Endothelial cell of umbilical vein (primary cell): ENCODE results near the genes POGLUT3, EXPH5 and C11orf87.

GRCh38 chr11:108497957-108498789 is at the start of gene POGLUT3:
TSS of gene POGLUT3 (minus strand) at chr11:108498384.
- PRO-cap = bidirectional peak, plus-strand start at chr11:108498344, minus-strand start at chr11:108498384; bidirectional peak, plus-strand start at chr11:108498657, minus-strand start at chr11:108498550
CAGE:
- cytosol, long polyA minus RNA = no peak
- cytosol, long polyA plus RNA = start-site peak on the minus strand at chr11:108498378-108498425, 40 and 164 reads in 2 replicates
- long polyA plus RNA = start-site peak on the minus strand at chr11:108498383-108498405, 149 and 112 reads in 2 replicates
- nucleus, long polyA minus RNA = no peak
- nucleus, long polyA plus RNA = no peak

GRCh38 chr11:108592565-108593197 is 887 bp downstream of the EXPH5 start:
- PRO-cap = no peak
CAGE:
- cytosol, long polyA minus RNA = no peak
- cytosol, long polyA plus RNA = no peak
- long polyA plus RNA = no peak
- nucleus, long polyA minus RNA = no peak
- nucleus, long polyA plus RNA = no peak

DNA sequence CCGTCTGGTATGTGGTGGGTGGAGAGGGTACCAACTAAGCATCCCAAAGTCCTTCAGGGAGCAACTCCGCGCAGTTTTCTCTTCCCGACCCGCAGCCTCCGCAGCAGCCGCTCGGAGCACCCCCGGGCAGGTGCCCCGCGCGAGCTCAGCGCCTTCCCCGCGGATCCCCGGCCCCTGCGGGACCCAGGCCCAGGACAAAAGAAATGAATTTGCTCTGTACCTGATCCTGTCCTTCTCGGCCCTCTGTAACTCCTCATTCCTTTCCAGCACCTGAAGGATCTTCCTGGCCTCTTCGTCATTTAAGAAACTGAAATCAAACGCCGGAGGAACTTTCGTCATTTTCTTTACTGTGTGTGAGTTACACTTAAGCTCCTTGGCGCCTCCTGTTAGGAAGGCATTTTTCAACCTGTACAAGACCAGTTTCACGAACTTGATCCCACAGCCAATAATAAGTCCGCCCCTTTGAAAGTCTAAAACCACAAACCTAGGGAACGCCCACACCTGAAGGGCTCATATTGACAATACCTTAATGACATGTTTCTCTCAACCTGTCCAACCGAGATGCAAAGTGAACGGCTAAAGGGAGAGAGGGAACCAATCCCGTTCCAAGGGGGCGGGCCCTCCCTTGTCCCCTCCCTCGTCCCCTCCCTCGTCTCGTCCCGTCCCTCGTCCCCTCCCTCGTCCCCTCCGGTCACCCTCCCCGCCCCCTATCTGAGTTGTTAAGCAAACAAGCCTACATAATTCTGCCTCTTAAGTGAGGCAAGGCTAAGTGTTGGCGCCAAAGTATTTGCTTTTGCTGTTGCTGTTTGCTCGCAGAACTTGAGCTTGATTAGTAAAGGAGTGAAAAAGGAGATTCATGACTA is at the start of gene EXPH5:
EXPH5 (minus strand) TSS at position 571 of the 863 bp plus-strand sequence.
- PRO-cap = no peak
CAGE:
- cytosol, long polyA minus RNA = no peak
- cytosol, long polyA plus RNA = no peak
- long polyA plus RNA = no peak
- nucleus, long polyA minus RNA = no peak
- nucleus, long polyA plus RNA = no peak

DNA sequence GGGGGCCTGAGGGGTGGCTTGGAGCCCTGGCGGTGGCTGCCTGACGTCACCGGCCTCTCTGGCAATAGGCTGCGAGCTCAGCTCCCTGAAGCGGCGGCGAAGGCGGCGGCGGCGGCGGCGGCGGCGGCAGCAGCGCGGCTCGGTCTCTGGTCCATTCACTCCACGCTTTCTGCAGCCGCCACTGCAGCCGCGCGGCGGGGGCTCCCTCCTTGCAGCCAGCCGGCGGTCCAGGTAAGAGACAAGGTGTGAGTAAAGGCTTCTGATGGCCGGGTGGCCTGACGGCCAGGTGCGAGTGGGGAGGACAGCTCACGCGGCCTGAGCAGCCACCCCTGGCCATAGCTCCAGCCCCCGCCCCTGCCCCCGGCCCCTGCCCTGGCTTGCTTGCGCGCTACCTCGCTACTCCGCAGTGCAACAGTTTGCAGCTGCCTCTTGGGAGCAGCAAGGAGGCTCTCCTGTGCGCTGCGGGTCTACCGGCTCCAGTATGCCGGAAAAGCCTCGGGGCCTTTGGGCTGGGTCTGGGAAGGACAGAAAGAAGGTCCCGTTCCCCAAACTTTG is at the start of gene C11orf87:
C11orf87 (plus strand) TSS at position 158 of the 555 bp plus-strand sequence.
- PRO-cap = no peak
CAGE:
- cytosol, long polyA minus RNA = no peak
- cytosol, long polyA plus RNA = no peak
- long polyA plus RNA = no peak
- nucleus, long polyA minus RNA = no peak
- nucleus, long polyA plus RNA = no peak

GRCh38 chr11:109972424-109972798 is 120.8 kb upstream of the ZC3H12C start:
- PRO-cap = no peak
CAGE:
- cytosol, long polyA minus RNA = no peak
- cytosol, long polyA plus RNA = no peak
- long polyA plus RNA = no peak
- nucleus, long polyA minus RNA = no peak
- nucleus, long polyA plus RNA = no peak

DNA sequence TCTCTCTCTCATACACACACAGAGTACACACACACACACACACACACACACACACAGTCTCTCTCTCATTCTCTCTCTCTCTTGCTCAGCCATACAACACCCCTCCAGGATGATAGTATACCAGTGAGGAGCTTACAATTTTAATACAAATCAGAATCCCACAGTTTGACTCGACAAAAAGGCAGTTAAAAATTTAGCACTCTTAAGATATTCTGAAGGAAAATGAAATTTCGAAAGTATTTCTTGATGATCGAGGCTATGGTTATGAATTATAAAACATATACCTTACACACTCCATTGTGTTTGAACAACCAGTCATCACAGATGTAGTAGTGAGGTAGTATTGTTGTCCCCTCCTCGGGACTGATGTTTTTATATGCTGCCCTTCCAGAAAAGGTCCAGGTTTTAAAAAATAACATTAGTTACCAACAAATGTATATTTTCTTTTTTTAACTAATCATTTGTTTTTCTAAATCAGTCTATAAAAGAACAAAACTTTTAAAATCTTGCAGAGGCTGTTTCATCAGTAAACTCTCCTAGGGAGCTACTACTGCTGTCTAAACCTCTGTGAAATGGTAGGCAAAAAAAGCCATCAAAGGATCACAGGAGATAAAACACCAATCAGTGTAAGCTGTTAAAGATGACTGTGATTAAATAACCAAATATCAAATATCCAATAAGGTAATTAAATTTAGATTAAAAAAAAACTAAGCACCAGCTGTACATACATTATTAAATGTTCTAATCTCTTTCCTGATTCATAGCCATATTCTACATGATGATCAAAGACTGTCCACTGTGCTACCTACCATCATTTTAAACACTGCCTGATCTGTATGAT is 65.6 kb downstream of the RDX start:
- PRO-cap = no peak
CAGE:
- cytosol, long polyA minus RNA = no peak
- cytosol, long polyA plus RNA = no peak
- long polyA plus RNA = no peak
- nucleus, long polyA minus RNA = no peak
- nucleus, long polyA plus RNA = no peak

DNA sequence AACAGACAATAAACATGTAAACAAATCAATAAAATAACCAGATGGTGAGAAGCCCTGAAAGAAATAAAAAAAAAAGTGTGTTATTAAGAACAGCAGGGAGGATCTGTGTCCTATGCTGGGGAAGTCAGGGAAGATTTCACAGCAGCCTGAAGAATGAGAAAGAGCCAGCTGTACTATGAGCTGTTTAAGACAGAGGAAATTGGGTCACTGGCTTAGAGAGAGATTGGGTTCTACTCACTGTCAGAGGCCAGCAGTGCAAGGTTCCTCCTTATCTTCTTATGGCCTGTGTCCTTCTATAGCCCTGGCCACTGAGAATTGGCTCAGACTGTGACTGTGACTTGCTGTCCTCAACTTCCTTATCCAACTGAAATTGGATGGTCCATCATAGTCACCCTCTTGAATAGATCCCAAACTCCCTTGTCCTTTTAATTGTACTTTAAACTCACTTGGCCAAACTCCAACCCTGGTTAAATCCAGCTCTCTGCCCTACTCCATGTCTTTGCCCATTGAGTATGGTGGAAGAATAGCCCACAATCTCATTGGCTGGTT is 54.8 kb upstream of the FDX1 start:
- PRO-cap = no peak
CAGE:
- cytosol, long polyA minus RNA = no peak
- cytosol, long polyA plus RNA = no peak
- long polyA plus RNA = no peak
- nucleus, long polyA minus RNA = no peak
- nucleus, long polyA plus RNA = no peak

DNA sequence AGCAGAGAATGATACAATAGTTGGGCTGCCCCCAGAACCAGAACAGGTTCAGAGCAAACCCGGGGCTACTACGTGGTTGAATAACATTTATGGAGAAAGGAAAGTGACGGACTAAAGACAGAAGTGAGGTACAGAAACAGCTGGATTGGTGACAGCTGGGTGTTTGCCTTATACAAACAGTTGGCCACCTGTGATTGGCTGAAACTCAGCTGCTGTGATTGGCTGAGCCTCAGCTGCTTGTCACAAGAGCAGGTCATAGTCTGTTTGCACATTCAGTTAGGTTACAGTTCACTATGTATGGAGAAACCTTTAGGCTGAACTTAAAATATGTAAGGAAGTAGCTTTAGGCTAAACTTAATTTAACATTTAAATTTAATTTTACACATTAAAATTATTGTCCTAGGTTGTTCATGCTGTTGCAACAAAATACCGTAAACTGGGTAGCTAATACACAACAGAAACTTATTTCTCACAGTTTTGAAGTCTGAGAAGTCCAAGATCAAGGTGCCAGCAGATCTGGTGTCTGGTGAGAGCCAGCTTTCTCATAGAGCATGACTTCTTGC is 52.6 kb upstream of the FDX1 start:
- PRO-cap = no peak
CAGE:
- cytosol, long polyA minus RNA = no peak
- cytosol, long polyA plus RNA = no peak
- long polyA plus RNA = no peak
- nucleus, long polyA minus RNA = no peak
- nucleus, long polyA plus RNA = no peak

DNA sequence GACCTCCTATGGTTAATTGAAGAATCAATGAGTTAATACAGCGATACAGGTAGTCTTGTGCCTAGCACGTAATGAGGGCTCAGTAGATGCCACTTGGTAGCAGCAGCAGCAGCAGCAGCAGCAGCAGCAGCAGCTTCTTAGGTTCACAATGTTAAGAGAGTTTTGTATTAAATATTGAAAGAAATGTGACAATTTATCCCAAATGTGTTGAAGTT is 1.2 kb downstream of the FDX1 start:
- PRO-cap = no peak
CAGE:
- cytosol, long polyA minus RNA = no peak
- cytosol, long polyA plus RNA = no peak
- long polyA plus RNA = no peak
- nucleus, long polyA minus RNA = no peak
- nucleus, long polyA plus RNA = no peak

- PRO-cap = no peak
CAGE:
- cytosol, long polyA minus RNA = no peak
- cytosol, long polyA plus RNA = no peak
- long polyA plus RNA = no peak
- nucleus, long polyA minus RNA = no peak
- nucleus, long polyA plus RNA = no peak
Measured at GRCh38 chr11:110431219-110432235, 1.8 kb downstream of the FDX1 start.

- PRO-cap = no peak
CAGE:
- cytosol, long polyA minus RNA = no peak
- cytosol, long polyA plus RNA = no peak
- long polyA plus RNA = no peak
- nucleus, long polyA minus RNA = no peak
- nucleus, long polyA plus RNA = no peak
Measured at GRCh38 chr11:111177512-111177891, 68.0 kb upstream of the POU2AF2 start.

GRCh38 chr11:111367357-111368027 is 11.6 kb downstream of the POU2AF1 start:
- PRO-cap = no peak
CAGE:
- cytosol, long polyA minus RNA = no peak
- cytosol, long polyA plus RNA = no peak
- long polyA plus RNA = no peak
- nucleus, long polyA minus RNA = no peak
- nucleus, long polyA plus RNA = no peak

GRCh38 chr11:111379608-111380768 is 913 bp upstream of the POU2AF1 start:
- PRO-cap = no peak
CAGE:
- cytosol, long polyA minus RNA = no peak
- cytosol, long polyA plus RNA = no peak
- long polyA plus RNA = no peak
- nucleus, long polyA minus RNA = no peak
- nucleus, long polyA plus RNA = no peak

- PRO-cap = no peak
CAGE:
- cytosol, long polyA minus RNA = no peak
- cytosol, long polyA plus RNA = no peak
- long polyA plus RNA = no peak
- nucleus, long polyA minus RNA = no peak
- nucleus, long polyA plus RNA = no peak
Measured at GRCh38 chr11:111417557-111418281, 38.6 kb upstream of the POU2AF1 start.

- PRO-cap = no peak
CAGE:
- cytosol, long polyA minus RNA = no peak
- cytosol, long polyA plus RNA = no peak
- long polyA plus RNA = no peak
- nucleus, long polyA minus RNA = no peak
- nucleus, long polyA plus RNA = no peak
Measured at GRCh38 chr11:111631010-111631516, 28.8 kb downstream of the SIK2 start.

- PRO-cap = no peak
CAGE:
- cytosol, long polyA minus RNA = no peak
- cytosol, long polyA plus RNA = no peak
- long polyA plus RNA = no peak
- nucleus, long polyA minus RNA = no peak
- nucleus, long polyA plus RNA = no peak
Measured at GRCh38 chr11:111662196-111662589, 59.9 kb downstream of the SIK2 start.

DNA sequence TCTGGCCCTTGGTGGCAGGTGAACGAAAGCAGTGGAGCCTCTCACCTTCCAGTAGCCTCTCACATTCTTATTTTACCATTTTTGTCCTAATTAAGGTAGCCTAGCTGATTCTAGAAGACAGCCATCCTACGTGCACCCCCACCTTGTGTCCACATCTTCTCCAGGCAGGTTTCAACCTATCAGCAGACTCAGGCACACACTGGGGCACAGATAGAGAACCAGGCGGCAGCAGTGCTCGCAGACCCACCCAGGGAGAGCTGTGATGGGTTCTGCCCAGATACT is 37.2 kb downstream of the PPP2R1B start:
- PRO-cap = no peak
CAGE:
- cytosol, long polyA minus RNA = no peak
- cytosol, long polyA plus RNA = no peak
- long polyA plus RNA = no peak
- nucleus, long polyA minus RNA = no peak
- nucleus, long polyA plus RNA = no peak

DNA sequence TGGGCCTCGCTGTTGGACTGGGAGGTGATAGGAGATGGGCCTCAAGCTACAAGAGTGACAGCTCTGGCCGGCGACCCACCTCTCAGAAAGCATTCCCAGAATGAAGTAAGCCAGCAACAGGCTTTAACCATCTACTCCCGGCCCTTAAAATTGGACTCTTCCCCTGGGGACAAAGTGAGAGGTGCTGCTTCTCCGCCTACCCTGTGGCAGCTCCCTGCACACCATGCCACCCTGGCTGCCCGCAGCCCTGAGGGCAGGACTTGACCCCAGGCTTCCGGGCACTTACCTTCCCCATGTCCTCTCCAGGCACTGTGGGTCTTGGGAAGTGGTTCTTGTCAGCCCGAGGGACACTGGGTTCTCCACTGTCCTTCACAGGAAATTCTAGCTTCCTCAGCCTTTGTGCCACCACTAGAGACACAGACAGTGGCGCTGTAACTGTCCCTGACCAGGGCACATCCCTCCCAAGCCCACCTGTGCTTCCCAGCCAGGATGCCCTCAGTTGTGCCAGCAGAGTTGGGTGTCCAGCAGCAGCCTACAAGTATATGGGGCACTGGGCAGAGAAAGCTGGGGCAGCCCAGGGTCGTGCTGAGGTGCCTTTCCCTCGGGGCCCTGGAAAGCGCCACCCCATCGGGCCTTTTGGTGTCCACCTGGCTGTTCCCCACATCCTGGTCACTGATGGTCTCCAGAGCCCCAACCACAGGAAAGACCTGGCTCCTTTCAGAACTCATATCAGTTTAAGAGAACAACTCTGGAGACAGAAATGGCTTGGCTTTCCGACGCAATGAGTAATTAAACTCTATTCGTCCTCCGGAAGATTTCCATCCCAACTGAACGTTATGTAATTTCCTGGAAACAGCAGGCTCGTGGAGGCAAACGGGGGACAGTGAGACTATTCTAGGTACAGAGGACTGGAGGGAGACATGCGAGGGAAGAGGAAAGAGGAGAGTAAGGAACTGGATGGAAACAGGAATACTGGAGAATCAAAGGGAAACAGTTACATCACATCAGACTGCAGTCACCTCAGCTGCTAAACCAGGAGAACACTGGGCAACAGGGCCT is 28.7 kb downstream of the PPP2R1B start:
- PRO-cap = bidirectional peak, plus-strand start at position 892 of the sequence, minus-strand start at position 736 of the sequence
CAGE:
- cytosol, long polyA minus RNA = no peak
- cytosol, long polyA plus RNA = no peak
- long polyA plus RNA = no peak
- nucleus, long polyA minus RNA = no peak
- nucleus, long polyA plus RNA = no peak

DNA sequence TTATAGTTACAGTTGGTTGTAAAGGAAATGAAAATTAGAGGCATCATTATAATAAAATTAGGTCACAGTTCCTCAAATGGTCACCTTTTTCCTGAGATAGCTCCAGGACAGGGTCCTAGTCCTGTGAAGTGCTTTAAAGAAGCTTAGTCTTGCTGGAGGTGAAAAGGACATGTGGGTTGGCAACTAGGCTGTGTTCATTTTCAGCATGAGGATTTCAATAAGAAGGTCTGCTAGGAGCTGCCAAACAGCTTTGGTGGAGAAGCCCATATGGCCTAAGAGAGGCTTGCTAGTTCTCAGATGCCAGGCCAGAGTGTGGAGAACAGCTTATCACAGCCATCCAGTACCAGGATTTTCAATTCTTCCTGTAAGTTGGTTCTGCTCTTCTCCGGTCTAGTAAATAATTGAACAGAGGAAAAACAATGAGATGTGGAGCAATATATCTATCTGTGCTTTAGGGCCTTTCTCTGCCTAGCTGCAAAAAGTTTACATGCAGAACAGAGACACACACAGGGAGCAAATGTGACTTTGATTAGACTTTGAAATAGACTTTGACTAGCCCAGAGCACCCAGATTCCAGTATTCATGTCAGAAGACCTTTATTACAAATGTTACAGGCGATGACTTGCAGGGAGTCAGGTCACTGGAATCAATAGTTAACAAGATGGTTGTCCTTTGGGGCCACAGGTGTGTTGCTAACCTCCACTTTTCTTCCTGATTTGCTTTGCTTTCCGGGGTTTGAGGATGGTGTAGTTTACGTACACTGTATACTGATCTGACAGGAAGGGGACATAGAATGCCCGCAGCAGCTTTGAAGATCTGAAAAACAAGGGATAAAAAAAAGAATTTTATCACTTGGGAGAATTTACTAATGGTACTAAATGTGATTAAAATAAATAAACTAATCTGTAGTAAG is 19.8 kb upstream of the PPP2R1B start:
- PRO-cap = no peak
CAGE:
- cytosol, long polyA minus RNA = no peak
- cytosol, long polyA plus RNA = no peak
- long polyA plus RNA = no peak
- nucleus, long polyA minus RNA = no peak
- nucleus, long polyA plus RNA = no peak

DNA sequence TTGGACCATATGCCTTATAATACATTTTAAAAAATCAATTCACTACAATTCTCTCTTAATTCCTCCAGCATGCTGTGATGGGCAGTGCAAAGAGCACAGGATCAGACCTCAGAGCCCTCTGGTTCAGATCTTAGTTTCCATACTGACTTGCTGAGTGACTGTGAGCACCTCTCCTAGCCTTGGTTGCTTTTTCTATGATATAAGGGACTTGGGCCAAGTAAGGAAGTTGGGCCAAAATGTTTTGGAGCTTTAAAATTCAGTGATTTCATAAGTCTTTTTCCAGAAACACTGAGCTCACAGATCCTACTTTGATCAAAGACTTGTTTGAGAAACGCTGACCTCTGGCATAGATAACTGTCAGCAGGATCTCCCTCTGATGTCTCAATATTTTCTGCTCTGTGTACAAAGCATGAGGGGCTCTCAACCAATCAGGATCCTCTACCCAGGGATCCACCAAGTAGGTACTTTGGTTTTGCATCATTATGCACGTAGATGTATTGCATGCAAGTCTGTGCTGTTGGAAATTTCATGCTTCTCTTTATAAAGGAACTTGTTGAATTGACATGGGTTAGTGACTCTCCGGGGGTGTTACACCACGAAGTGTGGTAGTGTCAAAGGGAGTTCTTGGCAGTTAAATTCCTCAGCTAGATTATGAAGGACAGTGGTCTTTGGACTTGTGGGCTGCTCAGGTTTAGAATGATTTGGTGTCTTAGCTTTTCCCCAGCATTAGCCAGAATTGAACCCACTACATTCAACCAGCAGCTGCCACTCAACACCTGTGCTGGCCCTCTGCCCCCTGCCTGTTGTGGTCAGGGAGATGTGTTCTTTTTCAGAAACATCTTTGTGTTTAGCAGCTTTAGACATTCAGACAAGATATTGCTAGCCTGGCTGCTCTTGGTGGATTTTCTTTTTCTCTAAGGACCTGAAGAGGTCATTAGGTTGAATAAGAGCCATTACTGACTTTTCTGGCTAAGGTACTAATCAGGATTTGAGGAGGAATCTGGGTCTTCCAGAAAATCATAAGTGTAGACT is 1.7 kb upstream of the DIXDC1 start:
- PRO-cap = no peak
CAGE:
- cytosol, long polyA minus RNA = no peak
- cytosol, long polyA plus RNA = no peak
- long polyA plus RNA = no peak
- nucleus, long polyA minus RNA = no peak
- nucleus, long polyA plus RNA = no peak